Right ventricle myocardium (tissue), 1 donor: ENCODE measurements around the gene EIF2S1.

GRCh38 chr14:64943266-64943707, 742 bp upstream of the GPX2 start:
- PRO-cap, 2 experiments: no peak in any of the 2 experiments

DNA sequence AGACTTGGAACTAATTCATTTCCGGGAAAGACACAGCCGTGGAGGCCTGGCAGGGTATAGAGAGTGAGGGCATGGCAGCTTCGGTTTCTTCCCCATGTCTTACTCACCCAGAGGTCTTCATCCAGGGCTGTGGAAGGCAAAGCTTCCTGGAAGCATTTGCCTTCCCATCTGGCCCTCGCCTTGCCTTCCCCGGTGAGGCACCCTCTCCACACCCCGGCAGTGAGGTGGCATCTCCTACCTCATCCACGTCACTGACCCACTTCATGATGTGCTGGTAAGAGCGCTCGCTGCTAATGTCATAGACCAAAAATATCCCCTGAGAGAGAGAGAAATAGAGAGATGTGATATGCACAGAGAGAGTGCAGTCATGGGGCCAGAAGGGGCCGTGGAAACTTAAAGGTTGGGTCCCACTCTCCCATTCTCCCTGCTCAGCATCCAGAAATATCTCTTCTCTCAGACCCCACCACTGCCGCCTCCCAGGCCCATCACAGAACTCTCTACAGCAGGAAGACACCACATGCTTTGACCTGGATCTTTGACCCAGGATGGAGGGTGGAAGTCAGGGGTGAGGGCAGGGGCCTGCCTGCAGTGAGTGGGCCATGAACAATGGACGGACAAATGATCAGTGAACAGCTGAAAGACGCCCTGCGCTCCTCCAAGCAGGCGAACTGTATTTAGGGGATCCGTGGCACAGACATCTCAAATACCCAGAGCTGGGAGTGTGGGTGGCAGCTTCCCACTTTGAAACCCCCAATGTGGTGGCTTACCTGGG, 8.5 kb upstream of the GPX2 start:
- PRO-cap, 2 experiments: peak in 2 of 2 experiments; most common plus-strand start position 334 of the sequence (in 1); most common minus-strand start position 170 of the sequence (in 2)

DNA sequence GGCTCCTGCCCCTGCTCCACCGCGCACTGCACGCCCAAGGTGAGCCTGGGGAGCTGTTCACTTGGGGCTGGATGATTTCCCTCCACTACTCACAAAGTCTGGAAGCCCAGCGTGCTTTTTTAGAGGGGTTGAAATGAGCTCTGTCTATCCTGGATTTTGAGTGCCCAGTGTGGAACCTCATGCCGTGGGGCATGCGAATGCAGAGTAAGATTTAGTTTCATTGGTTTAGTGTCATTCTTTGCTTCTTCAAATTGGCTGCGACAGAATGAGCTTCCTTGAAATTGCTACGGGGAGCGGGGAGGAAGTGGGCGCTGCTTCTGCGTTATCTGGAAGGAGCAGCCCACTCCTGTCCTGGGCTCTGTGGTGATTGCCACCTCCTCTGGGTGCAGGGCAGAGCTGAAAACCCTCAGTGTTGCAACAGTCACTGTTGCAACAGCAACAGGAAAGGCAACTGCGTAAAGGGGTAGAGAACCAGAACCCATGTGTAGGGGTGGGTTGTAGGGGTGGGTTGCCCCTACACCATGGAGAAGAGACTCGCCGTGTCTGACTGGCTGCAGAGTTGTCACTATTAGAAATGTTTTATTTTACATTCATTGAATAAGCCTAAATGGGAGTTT, 57.8 kb downstream of the MAX start:
- PRO-cap, 2 experiments: no peak in any of the 2 experiments

DNA sequence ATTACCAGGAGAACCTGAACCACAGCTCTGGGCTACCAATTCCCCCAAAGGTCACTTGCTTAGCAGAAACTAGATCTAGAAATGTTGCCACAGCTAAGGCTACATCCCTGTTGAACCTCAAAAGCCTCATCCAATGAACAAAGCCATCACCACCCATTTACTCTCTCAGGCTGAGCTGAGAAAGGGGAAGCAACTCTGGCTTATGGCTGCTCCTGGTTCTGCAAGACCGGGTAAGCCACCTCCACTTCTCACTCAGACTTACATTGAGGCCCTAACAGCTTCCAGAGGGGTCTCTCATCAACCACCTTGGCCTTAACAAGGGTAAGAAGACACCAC, 27.6 kb downstream of the MAX start:
- PRO-cap, 2 experiments: no peak in any of the 2 experiments

DNA sequence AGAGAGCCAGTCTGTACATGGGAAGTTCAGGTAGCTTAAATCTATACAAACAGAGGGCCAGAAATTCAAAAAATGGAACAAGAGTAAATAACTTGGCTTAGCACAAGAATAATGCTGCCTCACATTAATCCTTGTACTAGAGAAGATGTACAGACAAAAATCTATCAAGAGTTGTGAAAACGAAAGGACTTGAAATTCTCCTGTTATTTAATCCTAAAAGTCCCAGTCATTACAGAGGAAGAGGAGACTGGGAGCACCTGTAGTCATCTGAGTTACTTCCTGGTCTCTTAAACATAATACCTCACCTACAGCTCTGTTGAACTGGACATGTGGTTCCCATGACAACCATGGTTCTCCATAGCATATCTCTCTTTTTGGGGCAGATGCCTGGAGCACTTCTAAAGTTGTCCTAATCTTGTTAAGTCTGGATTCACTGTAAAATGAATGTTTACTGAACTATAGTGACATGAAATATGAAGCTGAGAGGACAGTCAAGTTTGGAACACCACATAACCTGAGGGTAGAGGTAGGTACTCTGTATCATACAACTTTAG, 7.3 kb downstream of the MAX start:
- PRO-cap, 2 experiments: no peak in any of the 2 experiments

- PRO-cap, 2 experiments: no peak in any of the 2 experiments
Observed at GRCh38 chr14:65850358-65850713, 437.8 kb downstream of the FUT8 start.

DNA sequence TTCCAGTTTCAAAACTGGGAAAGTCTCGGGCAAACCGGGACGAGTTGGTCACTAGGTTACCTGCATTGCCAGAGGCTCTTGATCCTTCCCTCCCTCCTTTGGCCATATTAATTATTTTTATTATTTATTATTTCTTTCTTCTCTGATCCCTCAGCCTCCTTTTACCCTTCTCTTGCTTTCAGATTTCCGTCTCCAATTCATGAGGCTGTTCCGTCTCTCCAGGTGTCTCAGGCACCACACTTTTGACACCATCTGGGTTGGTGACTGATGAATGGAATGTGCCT, 523.7 kb upstream of the CCDC196 start:
- PRO-cap, 2 experiments: no peak in any of the 2 experiments

DNA sequence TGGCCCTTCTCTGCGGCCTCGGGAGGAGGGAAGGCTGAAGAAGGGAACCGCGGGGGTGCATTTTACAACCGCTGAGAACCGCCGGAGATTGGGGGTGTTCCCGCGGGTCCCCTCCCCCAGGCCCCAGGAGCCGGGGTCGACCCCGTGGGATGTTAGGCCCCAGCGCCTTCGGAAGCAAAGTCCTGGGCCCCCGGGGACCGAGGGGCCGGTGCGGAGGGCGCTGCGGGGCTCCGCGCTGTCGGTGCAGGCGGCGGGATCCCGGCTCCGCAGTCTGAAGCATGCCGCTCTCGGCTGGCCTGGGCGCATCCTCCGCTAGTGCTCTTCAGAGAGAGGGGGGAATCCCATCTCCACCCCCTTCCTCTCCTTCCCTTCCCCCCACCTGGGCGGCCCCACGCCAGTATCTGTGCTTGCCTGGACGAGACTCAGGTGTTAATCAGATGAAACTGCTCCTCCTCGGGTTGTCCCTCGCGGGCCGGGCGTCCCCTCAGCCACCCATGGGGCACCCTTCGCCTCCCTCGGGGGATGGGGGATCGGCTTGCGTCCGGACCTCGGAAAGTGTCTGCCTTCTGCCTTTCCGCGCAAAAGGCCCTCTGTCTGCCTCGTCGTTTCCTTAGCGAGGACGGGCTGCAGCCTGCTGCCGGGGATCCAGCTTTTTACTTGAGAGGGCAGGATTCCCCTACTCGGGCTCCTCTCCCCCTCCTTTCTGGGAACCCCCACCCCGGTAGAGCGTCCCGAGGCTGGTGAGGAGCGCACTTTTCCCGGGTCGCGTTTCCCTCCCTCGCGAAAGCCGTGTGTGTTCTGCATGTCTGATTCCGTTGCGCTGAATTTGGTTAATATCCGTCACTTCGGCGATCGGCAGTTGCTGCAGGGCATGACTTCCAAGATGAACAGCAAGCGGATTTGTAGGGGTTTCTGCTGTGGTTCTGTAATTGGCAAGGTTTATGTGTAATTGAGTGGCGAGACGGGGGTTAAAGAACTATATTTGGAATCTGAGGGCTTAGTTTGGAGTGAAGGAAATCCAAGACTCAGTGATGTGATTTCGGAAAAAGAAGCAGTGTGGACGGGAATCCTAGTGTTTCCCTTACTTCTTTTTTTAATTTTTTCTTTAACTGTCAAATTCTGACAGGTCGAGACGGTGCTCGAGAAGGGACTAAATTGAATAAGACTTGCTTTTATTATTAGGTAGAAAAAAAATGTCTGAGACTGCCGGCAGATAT, 1.1 kb downstream of the GPHN start:
- PRO-cap, 2 experiments: peak in 1 of 2 experiments; most common minus-strand start position 273 of the sequence (in 1)

DNA sequence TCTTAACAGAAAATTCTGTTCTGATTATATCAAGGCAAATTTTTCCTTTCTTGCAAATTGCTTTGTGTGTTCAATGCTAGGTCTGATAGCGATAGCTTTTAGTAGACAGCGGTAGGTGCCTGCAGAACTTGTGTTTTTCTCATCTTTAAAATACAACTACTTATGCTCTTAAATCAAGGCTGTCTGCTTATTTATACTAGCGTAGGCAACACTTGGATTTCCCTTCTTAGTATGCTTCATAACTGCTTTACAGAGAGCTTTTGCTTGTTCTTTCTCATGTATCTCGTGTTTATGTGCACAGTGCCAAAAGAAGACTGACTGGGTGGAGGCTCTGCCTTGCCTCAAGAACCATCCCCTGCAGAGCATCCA, 8.1 kb upstream of the GARIN2 start:
- PRO-cap, 2 experiments: no peak in any of the 2 experiments

DNA sequence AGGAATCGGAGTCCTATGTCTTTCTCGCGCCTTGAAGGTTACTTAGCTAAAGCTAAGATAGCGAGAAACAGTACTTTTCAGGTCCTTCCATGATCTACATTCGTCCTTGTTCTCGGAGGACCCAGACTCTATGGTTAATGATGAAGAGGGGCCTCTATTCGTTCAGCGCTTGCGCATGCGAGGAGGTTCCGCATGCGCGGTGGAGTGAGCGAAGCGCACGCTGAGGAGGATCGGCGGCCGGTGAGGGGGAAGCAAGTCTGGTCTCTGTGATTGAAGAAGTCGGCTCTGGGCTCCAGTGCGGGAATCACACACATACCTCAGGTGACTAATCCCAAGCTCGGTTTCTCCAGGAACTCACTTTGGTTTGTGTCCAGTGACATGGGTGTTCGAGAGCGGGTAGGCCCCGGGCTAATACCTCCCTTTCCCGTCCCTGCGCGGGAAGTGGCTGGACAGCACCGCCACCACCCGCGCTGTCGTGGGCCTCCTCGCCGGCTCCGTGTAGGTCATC, at the start of gene EIF2S1:
Gene EIF2S1, plus strand, starts transcription at position 193 of the 508 bp plus-strand sequence.
- PRO-cap, 2 experiments: peak in 2 of 2 experiments; most common plus-strand start position 193 of the sequence (in 2); most common minus-strand start position 132 of the sequence (in 2)

GRCh38 chr14:67461339-67461985, 27.1 kb downstream of the TMEM229B start:
- PRO-cap, 2 experiments: no peak in any of the 2 experiments

GRCh38 chr14:67483890-67484492, 4.5 kb downstream of the TMEM229B start:
- PRO-cap, 2 experiments: peak in 1 of 2 experiments; most common minus-strand start chr14:67484027 (in 1)

DNA sequence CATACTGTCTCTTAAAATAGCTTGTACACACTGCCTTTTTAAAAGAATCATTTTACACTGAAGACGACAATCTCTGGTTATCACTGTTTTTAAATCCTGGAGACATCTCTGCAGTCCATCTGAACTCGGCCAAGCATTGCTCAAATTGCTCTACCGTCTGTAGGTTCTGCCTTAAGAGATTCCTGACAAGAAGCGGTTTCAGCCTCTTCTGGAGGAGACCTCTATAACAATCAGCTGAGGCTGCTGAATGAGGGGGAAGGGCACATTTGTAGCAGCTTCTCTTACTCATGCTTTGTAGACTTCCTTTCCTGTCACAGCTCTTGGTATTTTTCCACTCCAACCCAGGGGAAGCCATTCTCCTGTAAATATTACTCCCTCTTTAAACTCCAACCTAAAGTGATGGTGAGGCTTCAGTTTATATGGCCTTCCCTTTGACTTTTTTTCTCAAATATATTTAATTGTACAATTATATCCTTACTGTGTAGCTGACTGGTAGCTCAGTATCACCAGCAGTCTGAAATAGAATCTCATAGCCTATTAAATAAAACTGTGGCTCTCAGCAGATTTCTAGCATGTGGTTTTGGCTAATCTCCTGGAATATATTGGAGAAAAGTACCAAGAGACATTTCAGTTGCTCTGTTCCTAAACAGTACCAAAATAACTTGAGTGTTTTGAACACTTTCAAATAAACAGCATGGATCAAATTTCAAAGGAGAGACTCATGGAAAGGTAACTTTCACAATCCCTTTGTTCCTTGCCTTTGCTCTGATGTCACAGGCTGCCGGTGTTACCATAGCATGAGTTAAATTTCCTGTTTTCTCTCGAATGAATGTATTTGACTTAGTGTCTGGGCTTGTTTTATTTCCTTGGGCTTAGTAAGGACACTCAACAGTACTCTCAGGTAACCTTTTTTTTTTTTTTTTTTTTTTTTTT, 3.2 kb downstream of the ARG2 start:
- PRO-cap, 2 experiments: no peak in any of the 2 experiments

GRCh38 chr14:67917131-67917652, 97.6 kb downstream of the RAD51B start:
- PRO-cap, 2 experiments: no peak in any of the 2 experiments

GRCh38 chr14:67937028-67937641, 117.6 kb downstream of the RAD51B start:
- PRO-cap, 2 experiments: no peak in any of the 2 experiments

- PRO-cap, 2 experiments: no peak in any of the 2 experiments
Observed at GRCh38 chr14:67941807-67942821, 122.5 kb downstream of the RAD51B start.

GRCh38 chr14:68036074-68036773, 216.6 kb downstream of the RAD51B start:
- PRO-cap, 2 experiments: no peak in any of the 2 experiments

DNA sequence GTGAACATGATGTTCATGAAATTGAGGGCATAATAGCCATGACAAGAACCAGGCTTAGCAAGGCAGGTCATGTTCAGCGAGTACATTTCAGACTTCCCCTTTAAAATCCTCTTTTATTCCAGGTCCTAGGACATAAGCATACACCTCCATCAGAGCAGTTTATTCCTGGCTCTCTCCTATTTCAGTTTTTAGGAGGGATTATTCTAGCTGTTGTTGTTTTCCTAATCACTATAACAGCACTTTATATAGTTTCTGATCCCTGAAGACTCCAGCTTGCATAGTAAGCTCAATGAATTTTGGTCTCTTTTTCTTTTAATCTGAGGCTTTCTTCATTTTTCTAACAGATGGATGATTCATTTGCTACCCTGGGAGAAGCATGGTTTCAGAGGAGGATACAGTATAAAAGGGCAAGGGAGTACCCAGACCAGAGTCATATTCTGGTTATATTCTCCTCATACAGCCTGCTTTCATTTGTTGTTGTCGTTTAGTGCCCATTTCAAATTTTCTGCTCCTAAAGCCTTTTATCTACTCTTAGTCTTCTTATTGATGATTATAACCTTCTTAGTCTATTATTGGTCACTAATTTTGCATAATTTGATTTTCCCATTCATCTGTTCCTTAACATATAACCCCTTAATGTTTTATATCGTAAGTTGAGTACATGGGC, 349.4 kb downstream of the RAD51B start:
- PRO-cap, 2 experiments: no peak in any of the 2 experiments

DNA sequence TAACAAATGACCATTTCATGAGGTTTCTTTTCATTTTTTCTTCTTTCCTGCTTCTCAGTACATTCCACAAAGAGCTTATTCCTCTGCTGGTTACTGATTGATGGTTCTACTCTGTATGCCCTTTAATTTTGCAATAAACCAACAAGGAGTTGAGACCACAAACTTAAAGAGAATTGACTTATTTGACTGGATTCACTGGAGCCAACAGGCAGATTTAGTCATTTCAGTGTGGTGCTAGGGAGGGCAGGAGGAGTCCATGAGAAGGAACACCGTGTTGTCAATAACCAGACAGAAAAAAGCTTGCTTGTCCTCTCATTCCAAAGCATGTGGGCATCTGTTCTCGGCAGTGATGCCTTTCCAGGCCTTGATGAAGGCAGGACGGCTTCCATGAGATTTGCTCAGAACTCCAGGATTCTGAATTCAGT, 459.4 kb downstream of the RAD51B start:
- PRO-cap, 2 experiments: no peak in any of the 2 experiments

GRCh38 chr14:68282567-68283450, 463.2 kb downstream of the RAD51B start:
- PRO-cap, 2 experiments: no peak in any of the 2 experiments